Metastatic Pancreatic Carcinoma in the Ovary (tissue), 1 donor: ENCODE measurements around a stretch of chr3.

- PRO-cap: no peak
Observed at GRCh38 chr3:193829699-193830267, 236.8 kb downstream of the OPA1 start.

DNA sequence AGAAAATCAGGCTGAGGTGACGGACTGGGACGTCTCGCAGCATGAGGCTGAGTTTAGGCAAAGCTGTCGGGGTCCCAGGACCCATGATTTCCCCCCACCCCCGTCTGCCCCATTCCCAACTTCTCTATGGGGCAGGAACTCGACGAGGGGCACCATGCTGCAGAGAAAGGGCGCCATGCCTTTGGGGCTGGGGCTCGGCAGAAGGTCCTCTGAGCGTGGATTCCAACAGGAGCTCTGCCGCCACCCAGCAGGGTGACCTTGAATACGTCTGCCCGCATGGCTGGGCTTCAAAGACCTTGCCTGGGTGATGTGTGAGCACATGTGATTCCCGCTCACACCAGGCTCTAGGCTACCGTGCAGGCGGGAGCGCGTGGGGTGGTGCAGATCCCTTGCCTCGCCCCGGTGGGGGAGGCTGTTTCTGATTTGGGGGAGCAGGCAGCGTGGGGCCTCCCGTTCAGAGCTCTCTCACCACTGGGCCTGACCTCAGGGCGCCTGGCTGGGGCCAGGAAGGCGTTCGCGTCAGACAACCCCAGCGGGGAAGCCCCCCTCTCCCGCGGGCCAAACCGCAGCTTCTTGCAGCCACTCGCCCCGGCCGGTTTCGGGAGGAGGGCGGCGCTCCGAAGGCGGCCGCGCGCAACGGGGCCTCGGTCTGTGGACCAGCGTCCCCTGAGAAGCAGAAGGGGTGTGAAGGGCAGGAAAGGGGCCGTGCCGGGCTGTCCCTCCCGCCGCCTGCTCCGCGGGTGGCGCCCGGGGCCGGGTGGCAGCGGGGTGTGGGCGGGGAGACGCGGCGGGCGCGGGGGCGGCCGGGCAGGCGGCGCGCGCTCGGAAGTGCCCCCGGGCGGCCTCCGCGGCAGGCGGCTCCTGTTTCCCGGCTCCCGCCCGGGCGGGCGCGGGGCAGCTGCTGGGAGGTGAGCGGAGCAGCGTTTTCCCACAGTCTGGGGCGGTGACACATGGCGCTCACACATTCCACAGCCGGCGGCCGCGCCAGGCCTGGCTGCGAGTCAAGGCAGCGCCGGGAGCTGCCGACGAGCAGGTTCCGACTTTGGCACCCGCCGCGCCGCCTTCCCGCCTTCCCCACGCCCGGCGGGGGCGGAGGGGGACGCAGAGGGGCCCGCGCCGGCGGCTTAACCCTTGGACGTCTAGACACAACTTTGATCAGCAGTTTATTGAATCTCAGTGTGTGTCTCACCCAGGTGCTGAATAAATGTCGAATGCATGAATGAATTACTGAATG is 65.2 kb upstream of the HES1 start:
- PRO-cap: bidirectional peak, plus-strand start at position 871 of the sequence, minus-strand start at position 731 of the sequence; unidirectional peak, minus-strand start at position 1,067 of the sequence

DNA sequence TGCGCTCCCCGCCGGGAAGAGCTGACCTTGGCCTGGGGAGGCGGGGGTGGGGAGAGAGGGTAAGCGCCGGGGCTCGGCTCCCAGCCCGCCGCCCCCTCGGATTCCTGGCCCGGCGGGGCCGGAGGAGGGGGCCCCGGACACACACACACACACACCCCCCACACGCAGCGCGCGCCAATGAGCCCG is 1.3 kb upstream of the HES1 start:
- PRO-cap: bidirectional peak, plus-strand start outside the sequence, minus-strand start at position 98 of the sequence

- PRO-cap: bidirectional peak, plus-strand start at chr3:194137031, minus-strand start at chr3:194136915; bidirectional peak, plus-strand start at chr3:194137224, minus-strand start at chr3:194137108
Observed at GRCh38 chr3:194136746-194137393, 922 bp downstream of the HES1 start.

- PRO-cap: no peak
Observed at GRCh38 chr3:194166724-194167299, 30.9 kb downstream of the HES1 start.

GRCh38 chr3:194312156-194312475 is 39.0 kb downstream of the CPN2 start:
- PRO-cap: no peak

DNA sequence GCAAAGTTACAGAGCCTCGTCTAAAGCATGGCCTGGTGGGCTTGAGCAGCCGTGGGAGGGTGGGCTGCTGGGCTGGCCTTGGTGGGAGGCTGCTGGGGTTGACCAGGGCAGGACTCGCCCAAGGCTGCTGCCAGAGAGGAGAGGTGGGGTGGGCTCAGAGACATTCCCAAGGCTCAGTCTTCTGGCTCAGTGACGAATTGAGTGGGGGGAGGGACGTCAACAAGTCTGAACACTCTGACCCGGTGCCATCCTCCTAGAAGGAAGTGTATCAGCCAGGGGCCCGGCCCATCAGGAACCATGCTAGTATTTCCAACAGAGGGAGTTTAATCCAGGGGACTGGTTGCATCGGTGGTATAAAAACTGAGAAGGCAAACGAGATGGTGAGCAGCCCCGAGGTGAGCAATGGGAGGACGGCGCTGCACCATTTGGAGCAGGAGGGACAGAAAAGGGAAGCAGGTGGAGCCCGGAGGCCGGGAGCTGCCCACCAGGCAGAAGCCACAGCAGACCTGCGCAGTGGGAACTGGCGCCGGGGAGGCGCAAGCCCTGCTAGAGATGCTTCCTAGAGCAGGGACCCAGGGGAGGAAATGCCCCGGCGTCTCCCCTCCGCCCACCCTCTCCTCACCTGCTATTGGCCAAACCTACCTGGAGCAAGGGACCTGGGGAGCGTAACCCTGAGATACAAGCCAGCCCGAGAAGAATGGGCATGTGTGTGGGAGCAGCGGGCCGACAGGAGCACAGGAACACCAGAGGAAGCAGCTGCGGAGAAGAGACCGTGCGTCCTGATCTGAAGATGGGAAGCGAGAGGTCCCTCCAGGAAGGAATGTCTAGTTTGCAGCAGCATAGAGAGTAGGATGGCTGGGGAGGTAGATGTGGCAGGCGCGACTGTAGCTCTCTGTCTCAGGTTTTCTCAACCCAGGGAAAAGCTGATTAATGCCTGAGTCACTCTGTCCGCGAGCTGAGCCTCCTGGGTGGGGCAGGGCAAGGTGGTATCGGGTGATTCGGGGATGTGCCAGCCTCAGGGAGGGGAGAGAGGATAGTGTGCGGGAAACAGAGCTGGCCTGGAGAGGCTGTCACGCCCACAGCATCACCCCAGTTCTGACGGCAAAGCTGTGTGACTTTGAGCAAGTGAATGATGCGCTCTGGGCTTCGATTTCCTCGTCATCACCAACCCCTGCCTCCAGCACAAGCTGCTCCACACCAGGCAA is 28.8 kb downstream of the CPN2 start:
- PRO-cap: unidirectional peak, plus-strand start at position 257 of the sequence; bidirectional peak, plus-strand start at position 562 of the sequence, minus-strand start at position 522 of the sequence; unidirectional peak, minus-strand start at position 906 of the sequence

- PRO-cap: bidirectional peak, plus-strand start at chr3:194324155, minus-strand start at chr3:194323992; unidirectional peak, minus-strand start at chr3:194324483
Observed at GRCh38 chr3:194323459-194324853, 27.2 kb downstream of the CPN2 start.

DNA sequence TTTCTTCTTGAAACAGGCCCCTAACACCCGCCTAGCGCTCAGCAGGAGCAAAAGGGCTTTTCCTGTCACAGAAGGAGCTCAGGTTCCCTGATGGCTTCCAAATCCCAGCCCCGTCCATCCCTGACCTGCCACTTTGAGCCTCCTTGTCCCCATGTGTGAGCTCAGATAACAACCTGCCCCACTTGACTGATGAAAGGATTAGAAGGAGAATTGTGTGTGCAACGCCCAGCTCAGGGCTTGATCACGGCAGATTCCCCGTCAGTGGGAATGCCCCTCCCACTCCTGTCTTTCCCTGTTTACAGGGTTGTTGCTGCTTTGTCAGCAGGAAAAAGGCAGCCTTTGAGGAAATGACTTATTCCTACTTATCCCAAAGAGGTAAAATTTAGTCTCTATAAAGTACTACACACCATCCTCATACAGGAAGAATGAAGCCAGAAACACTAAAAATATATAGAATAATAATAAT is 6.0 kb upstream of the LRRC15 start:
- PRO-cap: no peak

- PRO-cap: no peak
Observed at GRCh38 chr3:194395992-194396681, 2.9 kb downstream of the GP5 start.

GRCh38 chr3:194487721-194488387 is 1.1 kb upstream of the ATP13A3 start:
- PRO-cap: unidirectional peak, minus-strand start at chr3:194487766

DNA sequence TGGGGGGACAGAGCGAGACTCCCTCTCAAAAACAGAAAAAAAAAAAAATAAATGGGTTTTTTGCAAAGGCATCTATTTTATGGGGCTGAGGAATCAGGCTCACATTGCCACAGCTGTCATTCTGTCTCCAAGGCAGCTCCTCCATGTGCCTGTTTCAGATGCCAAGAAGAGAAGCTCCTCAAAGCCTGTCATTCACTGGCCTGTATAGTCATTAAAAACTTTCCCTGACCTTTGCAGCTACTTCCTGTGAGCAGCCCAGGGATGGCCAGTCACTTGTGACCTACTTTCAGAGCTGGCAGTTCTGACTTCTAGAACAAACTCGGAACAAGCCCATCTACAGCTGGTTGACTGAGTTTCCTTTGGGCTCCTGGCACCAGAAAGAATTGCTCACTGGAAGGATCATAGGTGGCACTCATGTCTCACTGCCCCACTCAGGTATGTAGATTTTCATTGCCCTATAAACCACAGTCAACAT is 10.9 kb upstream of the ATP13A3 start:
- PRO-cap: no peak

DNA sequence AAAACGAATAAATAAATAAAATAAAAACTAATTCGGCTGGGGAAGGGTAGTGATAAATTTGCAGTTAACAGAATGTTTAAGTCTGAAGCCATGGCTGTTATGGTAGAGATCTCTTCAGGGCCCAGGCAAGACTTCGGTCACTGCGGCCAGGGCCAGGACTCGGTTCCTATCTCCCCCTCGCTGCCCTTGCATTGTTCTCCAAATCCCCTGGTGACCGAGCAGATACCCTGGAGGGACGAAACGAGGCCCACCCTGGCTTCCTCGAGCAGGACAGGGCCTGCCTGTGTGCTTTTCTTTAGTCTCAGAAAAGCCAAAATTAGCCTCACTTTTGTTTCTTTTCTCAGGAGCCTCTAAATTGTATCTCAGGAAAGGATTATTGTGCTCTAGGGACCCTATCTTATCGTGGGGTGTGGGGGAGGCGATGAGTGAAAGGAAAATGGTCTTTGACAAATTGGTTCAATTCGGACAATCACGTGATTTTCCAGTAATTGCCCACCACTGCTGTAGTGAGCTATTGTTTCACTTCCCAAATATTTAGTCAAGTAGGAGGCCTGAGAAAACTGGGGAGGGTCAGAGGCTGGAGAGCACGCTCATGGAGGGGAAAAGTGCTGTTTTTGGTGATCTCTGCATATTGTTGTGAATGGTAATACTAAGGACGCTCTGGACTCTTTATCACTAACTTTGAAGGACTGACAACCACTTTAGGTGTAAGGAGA is 61.7 kb downstream of the TMEM44 start:
- PRO-cap: no peak

GRCh38 chr3:194587737-194588348 is 45.4 kb downstream of the TMEM44 start:
- PRO-cap: no peak

DNA sequence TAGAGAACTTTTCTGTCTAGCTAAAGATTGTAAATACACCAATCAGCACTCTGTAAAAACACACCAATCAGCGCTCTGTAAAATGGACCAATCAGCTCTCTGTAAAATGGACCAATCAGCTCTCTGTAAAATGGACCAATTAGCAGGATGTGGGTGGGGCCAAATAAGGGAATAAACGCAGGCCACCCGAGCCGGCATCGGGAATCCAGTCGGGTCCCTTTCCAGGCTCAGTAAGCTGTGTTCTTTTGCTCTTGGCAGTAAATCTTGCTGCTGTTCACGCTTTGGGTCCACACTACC is 154.9 kb downstream of the FAM43A start:
- PRO-cap: no peak

DNA sequence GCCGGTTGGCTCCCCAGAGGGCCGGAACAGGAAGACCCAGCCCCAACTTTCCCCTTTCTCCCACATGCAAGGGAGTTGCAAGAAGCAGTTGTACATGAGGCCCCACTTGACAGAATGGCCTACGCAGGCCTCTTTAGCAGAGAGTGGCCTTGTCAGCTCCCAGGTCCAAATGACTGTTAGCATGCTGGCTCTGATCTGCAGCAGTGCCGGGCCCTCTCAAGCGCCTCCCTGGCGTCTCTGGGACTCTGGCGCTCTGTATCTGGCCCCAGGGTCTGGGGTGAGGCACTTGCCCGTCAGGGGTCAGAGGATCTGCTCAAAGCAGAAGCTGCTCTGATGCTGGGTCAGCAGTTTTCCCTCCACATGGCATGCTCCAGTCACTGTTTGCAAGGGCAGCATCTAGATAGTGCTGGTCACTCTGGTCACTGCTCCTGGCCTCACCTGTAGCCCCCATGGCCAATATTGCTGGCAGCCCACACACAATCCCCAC is 254.4 kb downstream of the FAM43A start:
- PRO-cap: no peak

DNA sequence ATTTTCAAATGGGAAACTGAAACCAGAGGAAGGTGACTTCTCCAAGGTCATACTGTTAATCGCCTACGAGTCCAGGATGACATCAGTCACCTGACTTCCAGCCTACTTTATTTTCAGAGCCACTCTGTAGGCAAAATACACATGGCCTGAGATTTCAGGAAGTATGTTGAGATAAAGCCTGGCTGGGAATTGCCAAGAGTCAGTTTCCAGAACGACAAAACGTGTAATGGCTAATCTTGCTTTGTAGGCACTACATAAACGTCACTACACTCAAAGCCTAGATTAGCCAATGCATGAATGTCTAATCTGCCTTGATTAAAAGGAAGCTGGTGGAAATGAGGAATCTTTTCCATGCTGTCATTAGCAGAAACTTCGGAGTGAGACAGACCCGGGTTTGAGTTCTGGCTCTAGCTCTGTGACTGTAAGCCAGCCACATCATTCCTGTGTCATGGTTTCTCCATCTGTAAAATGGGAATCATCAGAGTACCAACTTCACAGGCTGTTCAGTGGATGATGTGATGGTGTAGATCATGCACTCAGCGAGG is 242.0 kb downstream of the XXYLT1 start:
- PRO-cap: no peak

DNA sequence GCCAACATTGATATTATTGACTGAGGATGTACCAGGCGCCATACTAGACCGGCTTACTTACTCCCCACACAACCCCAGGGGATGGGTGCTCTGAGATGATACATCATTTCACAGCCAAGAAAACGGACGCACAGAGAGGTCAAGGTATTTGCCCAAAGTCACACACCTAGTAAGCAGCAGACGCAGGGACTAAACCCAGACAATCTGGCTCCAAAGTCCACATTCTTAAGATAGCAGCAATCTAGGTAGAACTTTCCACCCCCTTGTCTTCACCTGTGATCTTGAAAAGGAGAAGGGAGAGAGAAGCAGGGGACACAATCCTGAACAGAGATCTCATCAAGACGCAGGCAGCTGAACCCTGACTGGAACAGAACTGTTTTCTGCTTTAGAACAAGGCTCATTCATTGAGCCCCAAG is 200.6 kb downstream of the XXYLT1 start:
- PRO-cap: no peak

- PRO-cap: no peak
Observed at GRCh38 chr3:195095043-195095478, 175.9 kb downstream of the XXYLT1 start.

DNA sequence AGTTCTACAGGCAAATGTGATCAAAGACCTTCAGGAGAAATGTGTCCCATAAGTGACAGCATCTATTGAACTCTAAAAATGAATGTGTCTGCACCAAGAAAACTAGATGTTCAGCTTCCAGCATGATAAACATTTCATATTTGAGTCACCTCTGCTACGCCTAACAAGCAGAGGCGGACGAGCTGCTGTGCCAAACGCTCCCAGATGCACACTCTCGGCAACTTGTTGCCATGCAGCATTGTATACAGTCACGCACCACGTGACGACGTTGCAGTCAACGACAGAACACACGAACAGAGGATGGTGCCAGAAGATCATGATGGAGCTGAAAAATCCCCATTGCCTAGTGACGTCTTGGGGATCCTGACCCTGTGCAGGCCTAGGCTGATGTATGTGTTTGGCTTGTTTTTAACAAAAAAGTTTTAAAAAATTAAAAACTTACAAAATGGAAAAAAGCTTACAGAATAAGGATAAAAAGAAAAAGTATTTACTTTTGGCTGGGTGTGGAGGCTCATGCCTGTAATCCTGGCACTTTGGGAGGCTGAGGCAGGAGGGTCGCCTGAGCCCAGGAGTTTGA is 137.4 kb downstream of the XXYLT1 start:
- PRO-cap: no peak